Anterior vena cava (tissue), 1 donor: ENCODE measurements around a stretch of chr11.

DNA sequence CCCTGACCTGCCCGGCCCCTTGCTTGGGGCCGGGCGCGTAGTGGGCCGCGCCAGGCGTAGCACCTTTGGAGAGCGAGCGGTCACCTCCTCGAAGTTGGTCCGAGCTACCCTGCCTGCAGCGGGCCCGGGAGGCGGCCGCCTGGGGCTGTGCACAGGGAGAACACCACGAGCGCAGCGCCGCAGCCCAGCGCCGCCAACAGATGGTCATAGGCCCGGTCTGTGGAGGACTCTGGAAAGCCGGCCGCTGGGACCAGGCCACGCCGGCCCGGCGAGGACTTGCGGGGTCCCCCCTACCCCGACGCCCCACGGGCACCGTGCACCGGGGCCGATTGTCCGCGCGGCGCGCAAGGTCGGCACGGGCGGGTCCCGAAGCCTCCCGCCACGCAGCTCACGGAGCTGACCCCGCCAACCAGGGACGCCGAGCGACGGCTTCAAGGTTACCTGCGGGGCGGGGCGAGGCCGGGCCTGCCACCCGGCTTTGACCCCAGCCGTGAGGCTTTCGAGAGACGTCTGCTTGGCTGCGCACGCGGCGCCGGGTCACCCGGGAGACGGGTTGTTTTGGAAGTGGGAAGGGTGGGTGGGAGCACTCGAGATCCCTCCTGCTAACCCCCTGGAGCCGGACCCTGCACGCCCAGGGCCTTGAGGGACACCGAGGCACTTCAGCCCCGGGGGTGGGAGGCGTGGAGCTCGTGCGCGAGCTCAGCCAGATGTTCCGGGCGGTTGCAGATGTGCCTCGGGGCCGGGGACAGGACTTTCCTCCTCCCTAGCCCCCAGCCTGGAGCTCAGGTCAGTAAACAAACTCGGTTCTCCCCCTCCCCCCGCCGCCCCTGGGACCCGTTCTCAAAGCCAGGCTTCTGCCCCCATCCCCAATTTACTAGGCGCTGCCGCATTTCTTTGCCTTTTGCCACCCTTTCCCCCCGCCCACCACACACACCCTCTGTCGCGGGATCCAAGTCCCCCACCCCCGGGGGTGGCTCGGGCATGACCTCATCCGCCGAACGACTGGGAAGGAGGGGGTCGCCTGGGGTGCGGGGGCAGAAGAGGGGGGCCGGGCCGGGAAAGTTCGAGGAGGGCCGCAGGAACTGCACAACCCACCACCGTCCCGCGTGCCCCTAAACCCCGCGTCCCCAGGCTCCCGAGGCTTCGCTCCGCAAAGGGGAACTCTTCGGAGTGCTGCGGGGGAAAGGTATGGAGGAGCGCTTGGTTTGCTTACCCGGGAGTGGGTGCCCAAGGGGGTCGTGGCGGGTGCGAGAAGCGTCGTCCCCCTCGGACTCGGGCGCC, 3.3 kb upstream of the WNT11 start:
- PRO-cap = bidirectional peak, plus-strand start at position 505 of the sequence, minus-strand start at position 202 of the sequence; bidirectional peak, plus-strand start at position 1,066 of the sequence, minus-strand start at position 926 of the sequence

DNA sequence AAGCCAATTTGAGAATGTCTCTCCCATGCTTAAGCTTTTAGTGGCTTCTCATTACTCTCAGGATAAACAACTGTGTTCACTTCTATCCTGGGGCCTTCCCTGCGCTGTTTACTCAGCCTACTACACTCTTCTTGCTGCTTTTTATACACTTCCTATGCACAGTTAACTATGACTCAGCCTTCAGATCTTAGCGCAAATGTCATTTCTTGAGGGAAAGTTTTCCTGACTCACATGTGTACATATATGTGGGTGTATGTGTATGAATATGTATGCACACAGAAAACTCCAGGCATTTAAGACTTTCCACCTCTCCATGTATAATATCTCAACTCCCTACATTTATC, 9.8 kb downstream of the THAP12 start:
- PRO-cap = no peak

DNA sequence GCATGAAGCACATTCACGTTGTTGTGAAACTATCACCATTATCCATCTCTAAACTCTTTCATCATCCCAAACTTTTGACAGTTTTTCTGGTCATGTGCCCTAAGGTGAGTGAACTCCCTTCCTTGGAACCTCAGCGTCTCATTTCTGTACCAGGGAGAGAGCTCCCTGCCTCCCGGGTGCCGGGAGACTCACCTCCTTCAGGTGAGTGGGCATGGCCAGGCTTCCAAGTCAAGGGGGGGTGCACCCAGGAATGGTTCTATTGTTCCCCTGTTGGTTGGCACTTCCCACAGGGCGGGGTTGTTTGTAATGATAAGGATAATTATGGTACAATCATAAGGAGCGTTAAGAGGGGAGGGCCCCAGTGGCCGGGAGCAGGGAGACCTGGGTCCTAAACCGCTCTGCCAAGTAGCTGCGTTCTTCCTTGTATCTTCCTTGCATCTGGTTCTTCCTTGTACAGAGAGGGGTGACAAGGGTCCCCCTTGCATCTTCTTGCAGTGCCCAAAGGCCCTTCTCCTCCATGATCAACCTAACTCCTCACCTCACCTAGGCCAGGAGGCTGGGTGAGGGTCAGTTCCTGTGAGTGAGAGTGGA, 79.1 kb downstream of the LRRC32 start:
- PRO-cap = no peak

DNA sequence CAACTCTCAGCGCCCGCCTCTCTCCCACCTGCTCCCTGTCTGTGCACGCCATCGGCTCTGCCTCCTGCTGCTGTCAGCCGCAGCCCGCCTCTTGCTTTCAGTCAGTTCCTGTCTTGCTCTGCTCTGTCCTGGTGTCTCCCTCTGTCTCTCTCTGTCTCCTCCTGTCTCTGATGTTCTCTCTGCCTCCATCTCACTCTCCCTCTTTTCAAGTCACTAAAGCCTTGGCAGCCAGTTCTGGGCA, 66.2 kb downstream of the LRRC32 start:
- PRO-cap = no peak

DNA sequence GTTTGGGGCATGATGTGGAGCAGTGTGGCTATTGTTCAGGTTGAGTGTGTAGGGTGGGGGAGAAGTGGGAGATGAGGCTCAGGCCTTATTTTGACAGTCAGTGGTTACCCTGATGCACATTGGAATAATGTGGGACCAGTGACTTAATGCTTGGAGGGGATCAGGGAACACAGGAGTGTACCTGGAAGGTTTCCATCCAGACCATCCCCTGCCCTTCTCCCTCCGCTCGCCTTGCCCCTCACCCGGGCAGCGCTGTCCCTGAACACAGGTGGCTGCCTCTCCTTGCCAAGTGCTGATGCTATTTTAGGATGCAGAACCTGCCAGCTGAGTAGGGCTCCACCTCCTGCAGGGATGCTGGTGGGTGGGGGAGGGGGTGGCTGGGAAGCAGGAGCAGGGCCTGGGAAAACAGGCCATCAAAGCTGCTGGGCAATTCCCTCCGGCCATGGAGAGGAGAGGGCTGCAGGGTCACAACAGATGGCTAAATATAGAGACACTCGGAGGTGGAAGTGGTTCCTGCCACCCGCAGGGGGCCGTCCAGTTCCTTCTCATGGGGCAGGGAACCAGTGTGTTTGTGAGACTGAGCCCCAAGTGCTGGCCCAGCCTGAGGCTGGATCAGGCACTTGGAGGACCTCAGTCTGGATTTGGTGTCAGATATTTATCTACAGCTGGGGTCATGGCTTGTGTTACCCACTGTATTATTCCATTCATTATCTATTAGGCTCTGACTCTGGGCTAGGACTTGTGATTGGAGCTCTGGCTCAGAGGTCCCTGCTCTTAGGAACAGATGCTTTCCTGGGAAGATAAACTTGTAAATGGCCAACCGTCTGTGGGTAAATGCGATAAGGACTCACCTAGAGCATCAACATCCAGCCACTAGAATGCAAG, 59.6 kb downstream of the LRRC32 start:
- PRO-cap = no peak

DNA sequence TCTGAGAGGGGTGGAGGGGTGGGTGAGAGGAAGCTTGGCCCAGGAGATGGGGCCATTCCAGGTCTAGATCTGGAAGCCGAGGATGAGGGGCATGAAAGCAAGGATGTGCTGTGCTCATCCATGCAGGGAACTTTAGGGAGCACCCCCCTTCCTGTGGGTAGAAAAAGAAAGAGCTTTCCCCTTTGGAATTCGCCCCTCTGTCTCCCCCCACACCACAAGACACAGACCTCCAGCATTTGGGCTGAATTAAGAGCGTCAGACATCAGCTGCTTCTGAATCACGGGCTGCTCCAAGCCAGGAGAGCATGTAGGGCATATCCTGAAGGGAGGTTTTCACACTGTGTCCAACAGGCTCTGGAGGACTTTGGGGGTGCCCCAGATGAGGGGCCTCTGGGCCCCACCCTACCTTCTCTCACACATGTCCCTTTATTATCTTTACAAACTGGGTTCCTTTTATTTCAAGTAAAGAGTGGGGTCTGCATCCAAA, 53.0 kb downstream of the LRRC32 start:
- PRO-cap = bidirectional peak, plus-strand start at position 326 of the sequence, minus-strand start at position 199 of the sequence

GRCh38 chr11:76642168-76642743, 28.3 kb downstream of the LRRC32 start:
- PRO-cap = no peak

DNA sequence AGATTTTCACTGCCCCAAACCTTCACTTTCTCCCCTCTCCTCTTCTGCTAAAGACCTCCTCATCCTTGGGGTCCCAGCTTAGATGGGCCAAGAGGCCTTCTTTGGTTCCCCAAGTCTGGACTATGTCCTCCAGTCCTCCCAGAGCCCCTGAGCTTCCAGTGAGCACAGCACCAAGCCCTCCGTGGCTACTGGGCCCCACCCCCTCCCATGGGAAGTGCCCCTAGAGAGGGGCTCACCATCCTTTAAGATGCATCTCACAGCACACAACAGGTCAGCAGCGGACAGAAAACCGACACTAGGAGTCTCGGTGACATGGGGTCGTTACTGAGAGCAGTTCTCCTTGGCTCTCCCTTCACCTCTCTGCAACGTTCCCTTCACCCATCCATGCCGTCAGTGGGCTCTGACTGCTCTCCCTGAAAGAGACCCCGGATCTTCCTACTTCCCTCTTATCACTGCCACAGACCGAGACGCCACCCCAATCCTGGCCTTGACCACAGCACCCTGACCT, 2.6 kb downstream of the LRRC32 start:
- PRO-cap = no peak

DNA sequence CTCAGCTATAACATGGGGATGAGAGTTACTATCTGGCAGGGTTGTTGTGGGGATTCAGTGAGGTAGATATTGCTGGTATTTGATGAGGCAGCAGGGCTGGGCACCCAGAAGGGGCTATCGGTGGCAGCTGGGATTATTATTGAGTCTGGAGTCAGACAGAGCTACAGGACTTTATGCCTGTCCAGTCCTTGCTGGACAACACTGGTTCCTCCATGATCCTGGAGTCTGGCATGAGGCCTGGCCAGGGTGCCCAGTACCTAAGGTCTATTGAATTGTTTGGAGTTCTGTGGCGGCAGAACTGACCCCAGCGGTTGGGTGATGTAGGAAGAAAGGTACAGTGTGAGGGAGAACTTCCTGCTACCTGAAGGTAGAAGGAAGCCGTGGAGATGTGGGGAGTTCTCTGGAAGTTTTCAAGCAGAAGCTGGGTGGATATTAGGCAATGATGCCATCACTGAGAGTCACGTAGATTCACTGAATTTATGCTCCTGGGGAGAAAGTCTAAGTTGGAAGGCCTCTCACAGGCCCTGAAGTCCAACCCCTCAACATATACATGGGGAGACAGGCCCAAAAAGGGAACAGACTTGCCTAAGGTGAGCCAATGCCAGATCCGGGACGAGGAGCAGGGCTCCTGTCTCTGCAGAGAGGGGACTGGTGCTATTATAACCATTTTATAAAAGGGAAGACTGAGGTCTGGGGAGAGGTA, 16.0 kb upstream of the TSKU start:
- PRO-cap = no peak

- PRO-cap = no peak
These were observed 13.8 kb upstream of the TSKU start for GRCh38 chr11:76769178-76770029.

DNA sequence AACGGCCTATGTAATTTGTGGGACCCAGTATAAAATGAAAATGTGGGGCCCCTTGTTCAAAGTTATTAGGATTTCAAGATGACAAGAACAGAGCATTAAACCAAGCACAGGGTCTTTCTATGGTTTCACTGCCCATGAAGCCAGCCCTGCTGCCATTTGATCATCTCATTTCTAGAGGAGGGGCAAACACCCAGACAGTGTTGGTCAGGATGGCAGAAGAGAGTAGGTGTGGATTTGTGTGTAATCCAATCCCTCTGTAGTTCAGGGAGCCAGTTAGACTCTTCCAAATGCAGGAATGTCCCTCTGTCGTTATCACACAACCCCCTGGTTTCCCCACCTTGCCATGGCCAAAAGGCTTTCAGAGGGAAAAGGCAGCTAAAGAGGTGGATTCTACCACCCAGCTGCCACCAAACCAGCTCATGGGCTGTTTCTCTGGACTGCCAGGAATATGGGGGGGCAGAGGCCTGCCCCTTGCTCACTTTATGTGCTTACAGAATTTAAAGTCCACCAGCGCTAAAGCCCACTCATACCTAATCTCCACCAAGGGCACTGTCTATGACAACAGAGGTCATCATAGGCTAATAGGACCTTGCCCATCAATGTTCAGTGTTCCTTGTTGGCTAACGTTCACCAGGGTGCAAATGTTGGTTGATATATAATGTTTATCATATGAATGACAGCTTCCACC, 18.1 kb downstream of the TSKU start:
- PRO-cap = no peak

GRCh38 chr11:76801767-76802350, 18.7 kb downstream of the TSKU start:
- PRO-cap = no peak

- PRO-cap = no peak
These were observed 14.0 kb upstream of the B3GNT6 start for GRCh38 chr11:77020025-77020761.

- PRO-cap = no peak
These were observed 6.9 kb upstream of the B3GNT6 start for GRCh38 chr11:77027243-77027675.

- PRO-cap = no peak
These were observed 5.5 kb downstream of the B3GNT6 start for GRCh38 chr11:77039492-77040370.

- PRO-cap = no peak
These were observed 50.9 kb downstream of the MYO7A start for GRCh38 chr11:77178952-77179367.

DNA sequence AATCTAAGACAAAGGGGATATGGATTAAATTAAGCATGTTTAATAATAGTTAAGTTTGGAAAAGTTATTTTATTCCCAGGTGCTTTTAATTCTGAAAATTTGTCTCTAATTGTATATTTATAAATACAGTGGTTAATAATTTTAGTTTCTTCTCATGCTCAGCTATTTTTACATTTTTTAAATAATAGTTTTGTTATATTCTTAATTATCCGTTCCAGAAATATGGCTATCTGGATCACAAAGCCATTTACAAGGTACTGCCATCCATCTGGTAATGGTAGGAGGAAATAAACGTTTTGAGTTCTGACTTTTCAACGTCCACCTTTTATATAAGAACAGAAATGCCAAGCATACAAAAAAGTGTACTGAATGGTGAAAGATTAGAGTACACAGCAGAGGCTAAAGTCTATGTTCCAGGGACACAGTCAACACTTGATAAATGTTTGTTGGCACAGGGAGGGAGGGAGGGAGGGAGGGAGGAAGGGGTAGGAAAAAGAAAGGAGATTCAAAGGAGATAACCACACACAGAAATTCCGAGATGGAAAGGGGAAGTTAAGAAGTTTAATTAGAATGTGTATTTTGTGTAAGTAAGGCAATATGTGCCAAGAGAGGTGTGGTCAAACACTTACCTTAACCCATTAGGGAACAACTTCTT, 58.3 kb downstream of the GDPD4 start:
- PRO-cap = no peak

GRCh38 chr11:77611309-77611818, 21.6 kb downstream of the AQP11 start:
- PRO-cap = no peak

- PRO-cap = no peak
These were observed 39.2 kb upstream of the CLNS1A start for GRCh38 chr11:77676801-77677170.

- PRO-cap = no peak
These were observed 1.2 kb downstream of the NDUFC2 start for GRCh38 chr11:78078454-78078852.